Anterior vena cava (tissue), 1 donor: ENCODE measurements around the gene BSND.

DNA sequence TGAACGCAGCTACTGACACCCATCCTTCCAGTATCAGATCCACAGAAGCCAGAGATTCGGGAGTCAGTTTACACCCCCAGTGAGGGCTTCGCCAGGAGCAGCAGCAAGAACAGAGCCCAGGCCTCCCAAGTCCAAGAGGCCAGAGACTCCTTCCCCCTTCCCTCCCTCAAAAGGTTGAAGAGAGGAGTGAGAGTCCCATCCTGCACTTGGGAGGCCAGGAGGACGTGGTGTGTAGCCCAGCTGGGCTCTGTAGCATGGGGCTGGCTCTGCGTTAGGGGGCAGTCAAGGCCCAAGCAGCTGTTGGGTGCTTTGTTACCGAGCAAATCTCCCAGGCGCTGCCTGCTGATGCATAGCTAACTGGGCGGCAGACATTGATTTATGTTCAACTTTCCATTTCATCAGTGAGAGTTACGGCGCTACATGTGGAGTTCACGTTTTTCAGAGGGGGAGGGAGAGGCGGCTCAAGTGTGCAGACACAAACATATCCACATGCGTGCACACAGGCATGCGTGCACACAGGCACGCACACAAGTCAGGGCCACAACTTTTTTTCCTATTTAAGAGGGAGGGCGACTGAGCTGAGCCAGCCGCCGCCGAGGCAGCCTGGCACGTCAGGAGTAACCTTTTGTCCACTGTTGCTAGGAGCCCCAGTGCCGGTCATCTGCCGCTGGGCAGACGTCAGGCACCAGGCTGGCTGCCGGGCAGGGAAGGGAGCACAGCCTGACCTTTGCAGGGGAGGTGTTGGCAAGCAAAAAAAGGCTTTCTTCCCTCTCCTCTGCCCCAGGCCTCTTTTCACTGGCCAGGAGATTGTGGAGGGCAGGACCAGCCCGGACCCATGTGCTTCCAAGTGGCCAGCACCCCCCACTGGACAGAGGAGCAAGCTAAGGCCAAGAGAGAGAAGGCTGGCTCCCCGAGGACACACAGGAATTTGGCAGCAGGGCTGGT lies 73.1 kb downstream of the MRPL37 start:
- PRO-cap = bidirectional peak, plus-strand start at position 560 of the sequence, minus-strand start at position 326 of the sequence; unidirectional peak, plus-strand start at position 688 of the sequence

DNA sequence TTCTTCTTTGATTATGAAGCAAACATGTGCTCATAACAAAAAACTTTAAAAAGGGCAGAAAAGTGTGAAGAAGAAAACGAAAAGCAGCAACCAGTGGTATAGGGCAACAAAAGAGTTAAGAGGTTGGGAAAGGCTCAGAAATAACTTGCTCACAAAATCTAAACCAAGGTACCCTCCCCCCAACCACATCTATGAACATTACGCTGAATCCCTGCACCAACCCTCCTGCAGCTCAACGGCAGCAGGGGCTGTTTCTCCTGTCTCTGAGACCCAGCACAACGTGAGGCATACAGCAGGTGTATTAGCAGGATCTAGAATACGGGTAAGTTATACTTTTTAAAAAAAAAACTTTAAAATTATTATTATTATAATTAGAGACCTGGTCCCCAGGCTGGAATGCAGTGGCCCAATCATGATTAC lies 85.2 kb downstream of the MRPL37 start:
- PRO-cap = no peak

GRCh38 chr1:54291000-54291537 lies 91.1 kb downstream of the MRPL37 start:
- PRO-cap = unidirectional peak, plus-strand start at chr1:54291207

DNA sequence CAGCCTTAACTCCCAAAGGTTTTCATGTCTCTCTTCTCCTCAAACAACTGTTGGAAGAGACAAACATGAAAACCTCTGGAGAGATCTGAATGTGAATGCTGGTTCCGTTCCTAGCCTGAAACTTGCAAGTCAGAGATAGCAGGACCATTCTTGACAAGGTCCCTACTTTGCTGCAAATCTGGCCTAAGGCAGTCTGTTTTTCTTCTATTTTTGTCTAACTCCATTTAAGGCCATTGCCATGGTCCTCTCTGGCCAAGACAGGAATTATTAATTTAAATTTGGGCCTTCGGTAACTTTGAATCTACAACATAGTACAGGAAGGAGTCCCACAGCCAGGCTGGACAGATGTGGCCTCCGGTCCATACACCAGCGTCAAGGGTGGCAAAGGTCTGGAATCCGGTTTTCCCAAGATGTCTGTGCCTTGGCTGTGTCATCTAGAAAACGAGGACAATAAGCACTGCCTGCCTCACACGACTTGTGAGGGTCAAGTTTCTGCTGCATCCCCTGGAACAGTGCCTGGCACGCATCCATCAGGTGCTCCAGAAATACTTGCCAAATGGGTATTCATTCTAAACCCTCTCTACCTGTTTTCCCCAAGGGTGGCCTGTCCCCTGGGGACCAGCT lies 96.3 kb downstream of the MRPL37 start:
- PRO-cap = bidirectional peak, plus-strand start at position 306 of the sequence, minus-strand start at position 174 of the sequence

- PRO-cap = no peak
Measured at GRCh38 chr1:54341225-54341952, 141.4 kb downstream of the MRPL37 start.

- PRO-cap = no peak
Measured at GRCh38 chr1:54354368-54354697, 154.4 kb downstream of the MRPL37 start.

DNA sequence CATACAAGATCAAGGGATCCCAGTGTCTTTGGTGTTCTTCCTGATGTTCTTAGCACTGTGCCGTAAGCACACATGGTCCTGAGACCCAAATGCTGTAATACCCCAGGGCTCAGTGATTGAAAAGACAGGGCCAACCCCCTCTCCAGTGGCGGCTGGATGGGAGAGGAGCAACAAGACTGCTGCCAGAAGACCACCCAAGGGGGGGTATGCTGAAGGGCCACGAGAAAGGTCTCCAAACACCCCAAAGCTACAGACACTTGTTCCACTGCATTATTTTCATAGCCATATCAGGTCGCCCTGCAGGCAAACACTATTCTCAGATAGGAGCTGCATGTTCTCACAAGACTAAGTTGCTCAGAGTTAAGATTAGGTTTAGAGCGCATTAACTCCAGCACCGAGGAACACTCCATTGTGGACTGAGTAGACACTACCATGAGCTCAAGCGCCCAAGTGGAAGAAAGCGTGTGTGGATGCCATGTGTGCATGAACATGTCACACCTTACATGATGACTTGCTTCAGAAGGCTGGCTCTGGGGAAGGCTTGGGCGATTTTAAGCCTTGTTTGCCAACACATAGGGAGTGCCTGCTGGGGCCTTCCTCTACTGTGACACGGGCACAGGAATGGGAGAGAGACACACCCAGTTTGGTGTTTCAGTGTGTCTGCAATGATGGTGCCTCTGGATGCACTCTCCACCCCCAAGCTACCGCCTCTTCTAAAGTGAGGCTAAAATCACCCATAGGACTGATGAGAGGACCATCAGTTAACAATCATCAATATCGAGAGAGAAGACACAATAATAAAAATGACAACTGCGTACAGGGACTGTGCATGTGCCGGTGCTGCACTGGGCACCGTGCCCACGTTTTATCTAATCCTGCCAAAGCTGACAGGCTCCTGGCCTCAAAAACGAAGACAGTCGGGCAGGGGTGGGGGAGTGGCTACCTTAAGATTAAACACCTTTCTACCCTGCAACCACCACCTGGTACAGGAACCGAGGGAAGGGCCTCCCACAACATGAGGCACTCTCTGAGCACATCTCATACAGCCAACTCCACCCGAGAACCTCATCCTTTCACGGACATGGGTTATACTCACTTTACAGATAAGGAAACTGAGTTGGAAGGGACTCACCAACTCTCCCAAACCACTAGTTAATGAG lies 171.3 kb downstream of the MRPL37 start:
- PRO-cap = no peak

GRCh38 chr1:54384629-54385416 lies 163.2 kb upstream of the ACOT11 start:
- PRO-cap = no peak

DNA sequence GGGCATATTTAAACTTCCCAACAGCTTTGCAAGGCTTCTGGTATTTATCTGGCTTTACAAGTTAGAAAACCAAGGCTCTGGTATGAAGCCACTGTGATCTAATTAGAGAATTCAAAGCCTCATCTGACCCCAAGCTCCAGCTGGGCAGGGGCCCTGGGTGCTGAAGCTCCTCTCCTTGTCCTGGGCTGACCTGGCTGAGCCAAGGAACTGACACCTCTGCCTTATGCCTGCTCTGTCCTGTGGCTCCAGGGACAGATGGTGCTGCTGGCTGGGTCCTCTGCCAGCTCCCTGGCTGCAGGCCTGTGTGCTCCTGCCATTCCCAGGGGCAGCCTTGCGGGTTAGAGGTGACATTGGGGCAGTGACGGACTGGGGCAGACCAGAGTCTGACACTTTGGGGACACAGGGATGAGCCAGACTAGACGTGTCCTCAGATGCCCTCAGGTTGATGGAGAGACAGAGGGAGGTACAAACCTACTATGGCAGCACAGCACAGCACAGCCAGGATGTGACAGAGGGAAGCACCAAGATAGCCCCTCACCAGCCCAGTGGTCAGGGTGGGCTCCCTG lies 11.8 kb downstream of the ACOT11 start:
- PRO-cap = no peak

- PRO-cap = no peak
Measured at GRCh38 chr1:54564947-54565617, 17.1 kb downstream of the ACOT11 start.

GRCh38 chr1:54849529-54850420 lies 37.2 kb downstream of the DHCR24 start:
- PRO-cap = no peak

- PRO-cap = no peak
Measured at GRCh38 chr1:54869040-54869379, 18.0 kb downstream of the DHCR24 start.

DNA sequence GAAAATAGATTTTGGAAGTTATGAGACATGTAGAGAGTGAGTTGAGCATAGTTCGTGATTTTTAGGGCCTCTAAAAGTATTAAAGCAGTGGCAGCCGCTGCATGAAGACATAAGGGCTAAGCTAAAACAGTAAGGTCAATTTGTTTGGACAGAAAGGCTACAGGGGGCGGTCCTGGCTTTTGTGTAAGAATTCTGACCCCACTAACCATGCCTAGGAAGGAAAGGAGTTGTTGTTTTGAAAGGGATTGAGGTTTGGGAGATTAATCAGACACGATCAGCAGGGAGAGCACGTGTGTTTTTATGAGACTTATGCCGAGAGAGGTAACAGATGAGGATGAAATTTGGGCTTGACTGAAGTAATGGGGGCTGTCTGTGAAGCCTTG lies 12.8 kb upstream of the DHCR24 start:
- PRO-cap = no peak

DNA sequence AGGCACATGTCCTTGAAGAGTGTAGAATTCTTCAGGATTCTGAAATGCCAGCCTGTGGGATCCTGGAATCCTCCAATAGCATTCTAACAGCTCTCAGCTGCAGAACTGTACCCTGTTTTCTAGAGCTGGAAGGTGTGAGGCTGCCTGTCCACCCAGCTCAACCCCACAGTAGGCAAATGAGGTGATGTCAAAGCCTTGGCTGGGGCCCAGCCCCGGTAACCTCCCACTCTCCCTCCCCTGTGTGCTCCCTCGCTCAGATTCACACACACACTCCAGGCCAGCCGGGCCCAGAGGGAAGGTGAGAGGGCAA lies at the start of gene BSND:
Gene BSND, plus strand, starts transcription at position 290 of the 310 bp plus-strand sequence.
- PRO-cap = no peak

- PRO-cap = no peak
Measured at GRCh38 chr1:55056142-55056618, 16.8 kb downstream of the PCSK9 start.

DNA sequence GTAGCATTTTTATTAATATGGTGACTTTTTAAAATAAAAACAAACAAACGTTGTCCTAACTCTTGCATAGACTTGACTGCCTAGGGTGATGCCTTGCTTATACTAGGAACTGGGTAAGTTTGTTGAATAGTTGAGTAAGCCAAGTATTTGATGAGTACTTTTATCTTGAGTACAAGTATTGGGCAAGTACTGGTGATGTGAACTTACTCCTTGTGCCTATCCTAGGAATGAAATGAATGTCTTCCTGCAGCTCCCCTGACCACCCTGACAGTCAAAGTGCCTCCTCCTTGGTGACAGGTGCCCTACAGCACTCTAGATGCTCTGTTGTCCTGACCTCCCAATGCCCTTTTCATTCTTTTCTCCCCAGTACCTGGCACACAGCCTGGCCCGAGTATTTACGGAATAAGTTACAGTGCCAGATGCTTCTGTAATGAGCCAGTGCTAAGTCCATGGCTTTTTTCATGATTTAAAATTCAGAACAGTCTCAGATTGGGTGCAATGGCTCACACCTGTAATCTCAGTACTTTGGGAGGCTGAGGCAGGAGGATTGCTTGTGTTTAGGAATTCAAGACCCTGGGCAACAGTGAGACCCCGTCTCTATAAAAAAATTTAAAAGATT lies 25.6 kb downstream of the PCSK9 start:
- PRO-cap = no peak

DNA sequence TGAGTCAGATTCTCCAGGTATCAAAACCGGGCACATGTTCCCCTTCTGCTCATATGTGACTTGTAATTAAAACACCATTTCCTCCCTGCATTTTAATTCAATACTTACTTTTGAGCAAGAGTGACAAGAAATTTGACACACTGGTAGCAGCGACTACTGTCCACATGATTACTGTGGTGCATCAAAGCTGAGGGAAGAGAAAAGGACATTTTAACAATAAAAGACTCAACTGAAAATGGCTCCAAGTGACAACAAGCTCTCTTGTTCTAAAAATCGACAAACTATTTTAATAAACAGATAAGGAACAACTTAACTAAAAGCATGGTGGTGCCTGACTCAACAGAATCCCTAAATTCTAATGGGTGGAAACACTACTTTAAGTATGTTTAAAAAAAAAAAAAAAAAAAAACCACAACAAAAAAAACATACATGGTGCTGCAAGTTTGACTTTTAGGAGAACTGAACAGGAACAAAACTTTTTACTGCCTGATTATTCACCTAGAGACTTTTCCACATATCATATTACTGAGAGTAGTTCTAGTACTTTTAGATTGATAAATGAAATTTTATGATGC lies 34.5 kb downstream of the PCSK9 start:
- PRO-cap = no peak

DNA sequence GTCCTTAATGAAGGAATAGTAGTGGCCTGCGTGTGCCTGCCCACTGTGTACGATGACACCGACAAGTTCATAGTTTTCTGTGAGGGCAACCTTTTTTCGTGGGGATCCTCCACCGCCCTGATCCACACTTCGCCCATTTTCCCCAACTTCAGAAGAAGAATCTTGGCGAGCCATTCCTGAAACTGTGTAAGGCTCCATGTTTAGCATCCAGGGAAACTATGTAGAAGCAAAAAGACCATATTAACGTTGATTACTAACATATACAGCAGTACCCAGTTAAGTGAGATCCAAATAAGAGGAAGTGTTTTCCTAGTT lies 57.6 kb downstream of the PCSK9 start:
- PRO-cap = no peak

DNA sequence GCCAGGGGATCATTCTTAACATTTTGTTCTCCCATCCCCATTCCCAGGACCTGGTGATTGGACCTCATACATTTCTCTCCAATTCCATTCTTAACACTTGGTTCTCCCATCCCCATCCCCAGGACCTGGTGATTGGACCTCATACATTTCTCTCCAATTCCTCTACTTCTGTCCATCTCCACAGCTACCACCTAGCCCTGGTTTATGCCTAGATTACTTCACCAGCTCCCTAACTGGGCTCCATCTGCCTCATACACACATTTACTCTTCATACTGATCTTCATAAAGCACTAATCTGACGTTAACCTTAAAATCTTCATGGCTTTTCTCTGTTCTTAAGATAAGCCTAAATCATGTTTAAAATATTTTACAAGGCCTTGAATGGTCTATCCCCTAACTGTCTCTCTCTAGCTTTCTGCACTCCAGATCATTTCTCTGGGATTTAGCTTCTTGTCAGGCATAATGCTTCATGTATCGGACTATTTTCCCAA lies 35.5 kb downstream of the USP24 start:
- PRO-cap = no peak

DNA sequence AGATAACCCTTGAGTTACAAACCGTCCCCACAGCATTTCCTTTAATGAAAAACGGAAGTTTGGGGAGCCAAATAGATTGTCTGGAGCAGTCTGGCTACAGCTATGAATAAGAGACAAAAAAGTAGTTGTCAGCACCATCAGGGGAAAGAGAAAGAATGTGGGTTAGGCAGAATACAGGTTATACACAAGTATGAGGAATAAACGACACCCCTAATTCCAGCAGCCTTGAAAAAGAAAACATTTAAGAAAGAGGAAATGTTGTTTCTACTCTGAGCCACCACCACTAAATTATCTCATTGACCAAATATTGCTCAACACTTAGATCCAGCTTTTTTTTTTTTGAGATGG lies 29.4 kb upstream of the USP24 start:
- PRO-cap = no peak